ENCODE results near the genes POTEB3, GOLGA6L2, GABRG3 and GOLGA8R.

DNA sequence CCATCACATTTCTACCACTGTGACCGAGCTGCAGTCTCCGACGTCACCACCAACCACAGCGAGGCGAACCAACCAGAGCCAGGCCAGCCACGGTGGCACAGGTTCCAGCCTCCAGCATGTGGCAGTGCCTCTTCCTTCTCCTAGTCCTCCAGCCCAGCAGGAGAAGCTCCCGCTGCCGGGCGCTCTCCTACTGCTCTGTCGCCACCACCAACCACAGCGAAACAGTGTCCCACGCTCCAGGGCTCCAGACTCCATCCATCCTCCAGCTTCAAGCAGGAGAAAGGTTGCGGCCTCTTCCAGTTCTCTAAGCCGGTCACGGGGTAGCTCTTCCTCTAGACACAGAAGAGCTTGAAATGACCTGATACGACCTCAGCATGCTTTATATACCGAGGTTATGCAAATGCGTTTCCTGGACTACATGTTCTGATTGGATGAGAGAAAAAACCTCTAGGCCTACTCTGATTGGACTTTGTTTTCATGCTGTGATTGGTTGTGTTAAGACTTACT, 177.7 kb downstream of the POTEB3 start:
- RRBS = no CpG with 5 or more reads among the region's 18 CpGs
CAGE:
- cytosol, long polyA plus RNA = no peak
- long polyA plus RNA = no peak
- nucleus, long polyA plus RNA = no peak

DNA sequence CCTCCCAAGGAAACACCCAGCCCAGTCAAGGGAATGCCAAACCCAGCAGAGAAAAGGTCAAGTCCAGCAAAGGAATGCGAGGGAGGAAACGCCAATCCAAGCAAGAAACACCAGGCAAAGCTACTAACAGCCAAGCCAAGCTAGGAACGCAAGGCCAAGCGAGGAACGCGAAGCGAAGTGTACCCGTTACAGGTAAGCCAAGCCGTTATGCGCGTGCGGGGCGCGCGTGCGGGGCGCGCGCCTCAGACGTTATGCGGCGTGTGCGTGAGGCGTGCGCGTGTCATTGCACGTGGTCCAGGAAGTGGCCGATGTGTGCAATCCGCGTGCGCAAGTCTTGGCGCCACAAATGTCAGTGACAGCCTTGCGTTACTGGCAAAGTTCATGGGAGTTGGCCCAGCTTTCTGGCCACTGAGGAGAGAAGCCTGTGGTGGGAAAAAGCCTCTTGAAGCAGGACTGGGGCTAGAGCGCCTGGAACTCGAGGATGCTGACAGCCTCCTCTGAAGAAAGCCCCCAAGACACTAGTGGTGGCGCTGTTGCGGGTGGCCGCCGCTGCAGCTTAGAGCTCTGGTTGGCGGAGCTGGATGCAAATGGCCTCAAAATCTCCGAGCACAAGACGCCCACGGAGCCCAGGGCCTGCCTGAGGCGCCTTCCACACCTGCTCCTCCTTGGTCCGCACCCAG, at the start of gene POTEB3:
TSS of gene POTEB3 (minus strand) at position 242 of the 680 bp plus-strand sequence.
- RRBS = no CpG with 5 or more reads among the region's 45 CpGs
CAGE:
- cytosol, long polyA plus RNA = no peak
- long polyA plus RNA = no peak
- nucleus, long polyA plus RNA = no peak

DNA sequence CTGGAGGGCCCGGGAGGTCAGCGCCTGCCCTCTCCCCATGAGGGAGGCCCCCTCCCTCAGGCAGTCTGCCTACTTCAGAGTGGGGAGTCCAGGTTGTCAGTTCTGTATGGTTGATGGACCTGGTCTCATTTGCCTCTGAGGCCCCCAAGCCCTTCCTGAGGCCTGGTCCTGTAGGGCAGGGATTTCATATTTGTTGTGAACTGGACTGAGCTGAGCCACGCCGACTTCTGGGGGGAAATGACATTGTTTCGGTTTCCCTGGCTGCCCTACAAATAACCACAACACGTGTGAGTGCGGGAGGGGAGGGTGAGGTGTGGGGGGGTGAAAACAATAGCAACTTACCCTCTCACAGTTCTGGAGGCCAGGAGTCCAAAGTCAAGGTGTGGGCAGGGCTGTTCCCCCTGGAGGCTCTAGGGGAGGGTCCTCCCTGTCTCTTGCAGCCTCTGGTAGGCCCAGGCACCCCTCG, 160.3 kb downstream of the OR4N4 start:
- RRBS = no CpG with 5 or more reads among the region's 8 CpGs
CAGE:
- cytosol, long polyA plus RNA = no peak
- long polyA plus RNA = no peak
- nucleus, long polyA plus RNA = no peak

DNA sequence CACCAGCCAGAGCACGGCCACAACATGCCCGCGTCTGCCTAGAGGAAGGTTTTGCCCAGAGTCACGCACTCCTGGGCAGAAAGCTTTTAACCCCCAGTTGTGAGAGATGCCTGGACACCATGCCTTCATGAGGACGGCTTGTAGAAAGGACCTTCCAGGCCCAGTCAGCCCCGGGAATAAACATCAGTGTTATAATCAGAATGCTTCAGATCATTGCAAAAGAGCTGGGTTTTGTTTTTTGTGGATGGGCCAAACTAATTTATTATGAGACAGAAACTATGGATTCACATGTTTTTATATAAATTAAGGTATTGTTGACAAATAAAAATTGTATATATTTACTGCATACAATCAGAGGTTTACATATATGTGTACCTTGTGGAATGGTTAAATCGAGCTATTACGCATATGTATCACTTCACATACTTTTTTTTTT, 16.4 kb downstream of the CYFIP1 start:
- RRBS = no CpG with 5 or more reads among the region's 8 CpGs
CAGE:
- cytosol, long polyA plus RNA = no peak
- long polyA plus RNA = no peak
- nucleus, long polyA plus RNA = no peak

DNA sequence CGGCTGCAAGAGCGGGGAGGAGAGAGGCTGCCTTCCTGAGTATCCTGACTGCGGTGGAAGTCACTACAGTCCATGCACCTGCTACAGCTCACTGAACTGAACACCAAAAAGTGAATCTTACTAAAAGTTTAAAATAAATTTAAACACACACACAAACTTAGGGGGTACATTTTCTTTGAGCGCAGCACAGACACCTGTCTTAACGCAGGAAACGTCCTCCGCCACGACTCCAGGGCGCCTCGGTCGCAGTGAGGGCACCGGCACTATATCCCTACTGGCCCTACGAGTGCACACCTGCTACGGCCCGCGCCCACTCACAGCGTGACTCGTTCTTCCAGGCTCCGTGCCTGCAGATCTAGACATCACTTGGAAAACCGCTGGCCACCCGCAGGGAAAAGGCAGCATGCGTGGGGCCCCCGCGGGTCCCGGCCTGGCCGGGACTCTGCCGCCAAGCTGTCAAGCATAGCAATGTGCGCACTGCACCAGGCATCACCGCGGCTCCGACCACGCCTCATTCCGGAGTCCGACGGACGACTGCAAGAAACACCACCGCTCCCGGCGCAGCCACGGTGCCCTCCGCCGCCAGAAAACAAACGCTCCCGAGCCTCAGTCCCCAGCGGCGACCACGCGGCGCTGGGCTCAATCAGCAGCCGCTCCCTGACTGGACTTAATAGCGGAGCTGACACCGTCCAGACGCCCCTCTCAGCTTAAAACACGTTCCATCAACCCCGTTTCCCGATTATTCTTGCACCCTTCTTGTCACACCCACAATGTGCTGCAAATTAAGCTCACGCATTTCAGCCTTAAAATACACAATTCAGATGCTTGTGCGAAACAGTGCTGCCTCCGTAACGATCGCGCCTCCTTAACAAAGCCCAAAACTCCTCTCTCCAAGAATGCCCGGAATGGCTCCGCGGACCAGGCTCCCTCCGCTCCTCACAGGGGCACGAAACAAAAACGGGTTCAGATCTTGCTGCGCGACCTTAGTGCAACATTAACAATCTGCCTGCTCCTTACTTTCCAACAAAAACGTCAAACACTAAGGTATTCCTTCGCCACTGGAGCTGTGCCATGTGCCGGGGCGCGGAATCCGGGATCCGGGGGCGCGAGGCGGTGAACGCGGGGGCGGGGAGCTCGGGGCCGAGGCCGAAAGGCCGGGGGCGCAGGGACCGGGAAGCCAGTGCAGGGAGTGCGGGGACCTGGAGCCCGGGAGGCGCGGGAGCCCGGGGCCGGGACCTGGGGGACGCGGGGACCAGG, 873 bp downstream of the CYFIP1 start:
- RRBS = no CpG with 5 or more reads among the region's 97 CpGs
CAGE:
- cytosol, long polyA plus RNA = no peak
- long polyA plus RNA = no peak
- nucleus, long polyA plus RNA = no peak

DNA sequence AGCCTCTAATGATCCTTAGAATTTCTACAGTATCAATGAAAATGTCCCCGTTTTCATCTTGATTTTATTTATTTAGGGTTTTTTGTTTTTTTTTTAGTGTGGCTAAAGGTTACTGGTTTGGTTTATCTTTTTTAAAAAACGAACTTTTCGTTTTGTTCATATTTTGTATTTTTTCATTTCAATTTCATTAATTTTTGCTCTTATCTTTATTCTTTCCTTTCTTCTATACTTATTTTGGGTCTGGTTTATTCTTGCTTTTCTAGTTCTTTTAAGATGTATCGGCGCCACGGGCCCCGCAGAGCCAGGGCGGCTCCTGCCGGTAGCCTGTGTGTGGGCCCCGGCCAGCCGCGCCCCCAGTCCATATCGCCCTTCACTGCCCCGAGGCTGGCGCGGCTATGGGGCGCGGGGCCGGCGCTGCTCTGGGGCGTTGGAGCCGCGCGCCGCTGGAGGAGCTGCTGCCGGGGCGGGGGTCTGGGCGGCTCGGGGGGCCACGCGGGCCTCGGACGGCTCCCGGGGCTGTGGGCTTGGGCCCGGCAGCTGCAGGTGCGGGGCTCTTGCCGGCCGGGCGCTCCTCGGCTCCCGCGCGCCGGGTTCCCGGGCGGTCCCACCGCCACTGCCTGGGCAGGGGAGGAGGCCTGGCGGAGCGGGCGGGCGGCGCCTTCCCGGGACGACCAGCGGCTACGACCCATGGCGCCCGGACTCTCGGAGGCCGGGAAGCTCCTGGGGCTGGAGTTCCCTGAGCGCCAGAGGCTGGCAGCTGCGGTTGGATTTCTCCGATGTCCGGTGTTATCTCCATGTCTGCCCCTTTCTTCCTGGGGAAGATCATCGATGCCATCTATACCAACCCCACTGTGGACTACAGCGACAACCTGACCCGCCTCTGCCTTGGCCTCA, 43.2 kb upstream of the GOLGA6L1 start:
- RRBS = no CpG with 5 or more reads among the region's 67 CpGs
CAGE:
- cytosol, long polyA plus RNA = no peak
- long polyA plus RNA = no peak
- nucleus, long polyA plus RNA = no peak

DNA sequence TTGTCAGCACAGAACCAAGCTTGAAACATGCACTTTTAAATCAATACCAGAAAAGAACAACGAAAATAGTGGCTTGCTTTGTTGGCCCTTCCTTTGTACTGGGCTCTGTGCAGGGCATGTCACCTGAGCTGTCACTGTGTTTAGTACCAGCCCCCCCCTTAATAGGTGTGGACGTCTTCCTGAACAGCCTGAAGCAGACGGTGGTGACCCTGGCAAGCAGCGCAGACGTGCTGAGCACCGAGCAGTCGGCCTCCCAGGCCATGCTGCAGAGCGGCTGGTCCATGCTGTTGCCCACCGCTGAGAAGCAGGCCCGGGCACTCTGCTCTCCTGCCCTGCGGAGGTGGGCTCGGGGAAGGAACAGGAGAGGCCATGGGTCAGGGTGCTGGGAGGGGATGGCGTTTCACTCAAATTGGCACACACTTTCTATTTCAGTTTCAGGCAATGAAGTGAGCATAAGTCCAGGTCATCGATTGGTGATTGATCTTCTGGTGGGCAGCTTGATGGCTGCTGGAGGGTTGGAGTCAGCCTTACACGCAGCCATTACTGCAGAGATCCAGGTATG, 22.7 kb downstream of the GOLGA6L26 start:
- RRBS = no CpG with 5 or more reads among the region's 15 CpGs
CAGE:
- cytosol, long polyA plus RNA = no peak
- long polyA plus RNA = no peak
- nucleus, long polyA plus RNA = no peak

GRCh38 chr15:23447114-23447383, at the start of gene GOLGA6L2:
Gene GOLGA6L2 (minus strand): TSS chr15:23447243.
- RRBS = no CpG with 5 or more reads among the region's 7 CpGs
CAGE:
- cytosol, long polyA plus RNA = no peak
- long polyA plus RNA = no peak
- nucleus, long polyA plus RNA = no peak

DNA sequence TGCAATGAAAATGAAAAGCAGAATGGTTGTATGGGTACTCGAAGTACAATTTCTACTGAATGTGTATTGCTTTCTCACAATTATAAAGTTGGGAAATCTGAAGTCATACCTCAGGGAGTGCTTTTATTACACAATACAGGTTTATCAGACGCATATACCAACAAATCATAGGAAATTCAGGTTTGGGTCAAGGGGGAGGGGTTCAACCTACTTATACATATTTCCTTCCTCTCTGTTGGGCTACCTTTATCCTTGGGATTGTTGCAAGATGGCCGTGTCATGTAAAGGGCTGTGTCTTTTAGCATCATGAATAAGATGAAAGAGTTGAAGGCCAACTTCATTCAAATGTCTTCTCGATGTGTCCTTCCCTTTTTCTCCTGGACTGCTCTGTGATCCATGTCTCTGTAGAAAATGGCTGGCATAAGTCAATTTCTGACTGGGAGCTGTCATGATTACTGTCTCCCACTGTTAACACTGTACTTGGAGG, 129.0 kb upstream of the SNRPN start:
- RRBS = no CpG with 5 or more reads among the region's 4 CpGs
CAGE:
- cytosol, long polyA plus RNA = no peak
- long polyA plus RNA = no peak
- nucleus, long polyA plus RNA = no peak

GRCh38 chr15:24956495-24957016, 1.8 kb downstream of the SNRPN start:
- RRBS = no CpG with 5 or more reads among the region's 17 CpGs
CAGE:
- cytosol, long polyA plus RNA = no peak
- long polyA plus RNA = no peak
- nucleus, long polyA plus RNA = no peak

GRCh38 chr15:25331594-25332869, 106.8 kb downstream of the UBE3A start:
- RRBS = no CpG with 5 or more reads among the region's 9 CpGs
CAGE:
- cytosol, long polyA plus RNA = no peak
- long polyA plus RNA = no peak
- nucleus, long polyA plus RNA = no peak

GRCh38 chr15:25811827-25812799, 51.0 kb downstream of the ATP10A start:
- RRBS = no CpG with 5 or more reads among the region's 18 CpGs
CAGE:
- cytosol, long polyA plus RNA = no peak
- long polyA plus RNA = no peak
- nucleus, long polyA plus RNA = no peak

DNA sequence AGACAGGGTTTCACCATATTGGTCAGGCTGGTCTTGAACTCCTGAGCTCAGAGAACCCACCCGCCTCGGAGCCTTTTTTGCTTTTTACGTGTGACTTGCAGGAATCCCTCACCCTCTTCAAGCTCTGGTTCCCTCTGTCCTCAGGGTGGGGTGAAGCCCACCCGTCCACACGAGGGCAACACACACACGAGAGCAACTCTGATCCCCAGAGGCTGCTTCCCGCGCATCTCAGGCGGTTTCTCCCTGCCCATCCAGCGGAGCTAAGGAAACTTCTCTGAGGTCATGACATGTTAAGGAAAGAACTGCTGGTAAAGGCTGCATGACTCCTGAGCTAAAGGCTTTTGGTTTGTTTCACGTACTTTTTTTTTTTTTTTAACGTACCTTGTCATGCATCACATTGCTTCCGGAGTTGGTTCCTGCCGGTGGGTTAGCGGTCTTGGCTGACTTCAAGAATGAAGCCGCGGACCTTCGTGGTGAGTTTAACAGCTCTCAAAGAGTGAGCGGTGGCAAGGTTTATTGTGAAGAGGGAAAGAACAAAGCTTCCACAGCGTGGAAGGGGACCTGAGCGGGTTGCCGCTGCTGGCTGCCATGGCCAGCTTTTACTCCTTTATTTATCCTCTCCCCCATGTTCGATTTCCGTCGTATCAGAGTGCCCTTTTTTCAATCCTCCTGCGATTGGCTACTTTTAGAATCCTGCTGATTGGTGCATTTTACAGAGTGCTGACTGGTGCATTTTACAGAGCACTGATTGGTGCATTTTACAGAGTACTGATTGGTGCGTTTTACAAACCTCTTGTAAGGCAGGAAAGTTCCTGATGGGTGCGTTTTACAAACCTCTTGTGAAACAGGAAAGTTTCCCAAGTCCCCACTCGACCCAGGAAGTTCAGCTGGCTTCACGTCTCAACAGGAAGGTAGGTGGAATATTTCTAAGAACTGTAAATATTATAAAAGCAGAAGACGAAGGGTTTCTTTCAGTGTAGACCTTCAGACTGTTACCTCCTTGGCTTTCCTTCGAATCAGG, 381.5 kb upstream of the ATP10A start:
- RRBS = no CpG with 5 or more reads among the region's 32 CpGs
CAGE:
- cytosol, long polyA plus RNA = no peak
- long polyA plus RNA = no peak
- nucleus, long polyA plus RNA = no peak

GRCh38 chr15:26970663-26971795, at the start of gene GABRG3:
Gene GABRG3 (plus strand): TSS chr15:26971181.
- RRBS = 2% methylated on average over 60 of the region's 112 CpGs
CAGE:
- cytosol, long polyA plus RNA = no peak
- long polyA plus RNA = no peak
- nucleus, long polyA plus RNA = no peak

DNA sequence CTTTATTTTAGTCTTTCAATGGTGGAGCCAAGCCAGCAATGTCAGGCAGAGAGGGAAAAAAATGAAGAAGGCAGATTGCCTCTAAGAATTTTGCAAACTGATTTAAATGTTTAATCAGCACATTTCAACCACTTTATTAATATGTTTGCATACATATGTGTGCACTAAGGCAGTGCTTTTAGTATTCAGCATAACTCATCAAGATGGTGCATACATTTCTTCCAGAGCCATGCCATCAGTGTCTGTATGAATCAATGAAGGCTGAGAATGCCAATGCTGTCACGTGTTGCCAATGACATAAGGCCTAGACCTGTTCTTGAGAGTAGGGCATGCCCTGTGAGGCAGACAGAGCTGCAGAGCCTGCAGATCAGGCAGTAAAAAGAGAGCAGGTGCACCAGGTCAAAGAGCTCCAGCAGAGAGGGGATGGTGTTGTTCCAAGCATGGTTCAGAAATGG, 508.5 kb downstream of the GABRG3 start:
- RRBS = no CpG with 5 or more reads among the region's 1 CpG
CAGE:
- cytosol, long polyA plus RNA = no peak
- long polyA plus RNA = no peak
- nucleus, long polyA plus RNA = no peak

DNA sequence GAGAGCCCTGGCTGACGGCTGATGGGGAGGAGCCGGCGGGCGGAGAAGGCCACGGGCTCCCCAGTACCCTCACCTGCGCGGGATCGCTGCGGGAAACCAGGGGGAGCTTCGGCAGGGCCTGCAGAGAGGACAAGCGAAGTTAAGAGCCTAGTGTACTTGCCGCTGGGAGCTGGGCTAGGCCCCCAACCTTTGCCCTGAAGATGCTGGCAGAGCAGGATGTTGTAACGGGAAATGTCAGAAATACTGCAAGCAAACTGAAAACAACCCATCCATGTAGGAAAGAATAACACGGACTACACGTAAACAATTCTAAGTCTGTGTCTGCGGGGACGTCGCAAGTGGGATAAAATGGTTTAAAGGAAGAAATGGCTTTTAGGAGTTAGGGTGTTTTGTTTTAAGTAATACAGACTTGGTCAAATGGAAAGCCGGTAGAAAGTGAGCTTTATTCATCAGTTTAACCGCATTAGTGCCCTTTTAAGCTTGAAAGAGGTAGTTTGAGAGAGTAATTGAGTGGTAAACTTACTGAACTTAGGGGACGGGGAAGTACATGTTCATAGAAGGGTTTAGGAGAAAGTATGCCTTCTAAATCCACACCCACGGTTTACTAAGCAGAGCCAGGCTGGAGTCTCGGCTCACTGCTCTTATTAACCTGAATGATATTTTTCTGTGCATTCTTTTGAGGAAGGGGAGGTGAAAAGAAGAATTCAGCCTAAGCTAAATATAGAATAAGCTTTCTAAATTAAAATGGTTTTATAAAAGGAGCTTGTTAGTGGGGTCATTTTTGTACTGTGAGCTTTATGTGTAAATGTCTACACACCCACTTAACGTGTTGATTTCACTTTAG, 26.3 kb upstream of the GOLGA8M start:
- RRBS = no CpG with 5 or more reads among the region's 24 CpGs
CAGE:
- cytosol, long polyA plus RNA = no peak
- long polyA plus RNA = no peak
- nucleus, long polyA plus RNA = no peak

GRCh38 chr15:29267648-29268098, 1.9 kb downstream of the NSMCE3 start:
- RRBS = no CpG with 5 or more reads among the region's 3 CpGs
CAGE:
- cytosol, long polyA plus RNA = no peak
- long polyA plus RNA = no peak
- nucleus, long polyA plus RNA = no peak

DNA sequence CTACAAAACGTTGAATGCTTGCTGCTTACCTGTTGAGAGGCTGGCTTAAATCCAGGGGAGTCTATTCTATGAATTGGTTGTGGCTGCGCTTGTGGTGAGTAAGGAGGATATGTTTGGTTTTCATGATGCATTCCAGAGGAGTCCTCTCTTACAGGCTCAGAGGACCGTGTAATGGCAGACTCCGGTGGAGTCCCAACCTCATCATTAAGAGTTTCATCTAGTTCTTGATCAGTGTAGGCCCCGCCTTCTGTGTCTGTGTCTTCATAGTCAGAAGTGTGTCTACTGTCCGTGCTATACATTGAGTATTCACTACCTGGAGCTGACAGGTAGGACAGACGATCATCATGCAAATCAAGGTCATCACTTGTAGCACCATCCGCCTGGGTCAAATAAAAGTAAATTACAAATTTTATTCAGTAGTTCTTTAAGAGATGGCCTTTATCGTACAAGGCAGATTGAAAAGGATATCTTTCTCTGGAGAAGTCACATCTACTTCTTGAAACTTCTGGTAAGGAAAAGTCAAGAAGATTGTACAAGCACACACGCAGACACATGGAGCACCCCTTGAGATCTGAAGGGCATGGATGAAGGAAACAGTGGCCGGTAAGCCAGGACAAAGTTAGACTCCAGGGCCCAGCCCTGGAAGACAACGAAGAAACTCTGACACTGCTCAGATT, 101.8 kb downstream of the TJP1 start:
- RRBS = no CpG with 5 or more reads among the region's 12 CpGs
CAGE:
- cytosol, long polyA plus RNA = no peak
- long polyA plus RNA = no peak
- nucleus, long polyA plus RNA = no peak

- RRBS = no CpG with 5 or more reads among the region's 3 CpGs
CAGE:
- cytosol, long polyA plus RNA = no peak
- long polyA plus RNA = no peak
- nucleus, long polyA plus RNA = no peak
Observed at GRCh38 chr15:29883075-29883521, 60.8 kb upstream of the TJP1 start.

GRCh38 chr15:30414209-30414433, at the start of gene GOLGA8R:
Gene GOLGA8R (minus strand): TSS chr15:30414260.
- RRBS = no CpG with 5 or more reads among the region's 7 CpGs
CAGE:
- cytosol, long polyA plus RNA = no peak
- long polyA plus RNA = no peak
- nucleus, long polyA plus RNA = no peak